A375 (cell line): ENCODE results near the gene FANCE.

DNA sequence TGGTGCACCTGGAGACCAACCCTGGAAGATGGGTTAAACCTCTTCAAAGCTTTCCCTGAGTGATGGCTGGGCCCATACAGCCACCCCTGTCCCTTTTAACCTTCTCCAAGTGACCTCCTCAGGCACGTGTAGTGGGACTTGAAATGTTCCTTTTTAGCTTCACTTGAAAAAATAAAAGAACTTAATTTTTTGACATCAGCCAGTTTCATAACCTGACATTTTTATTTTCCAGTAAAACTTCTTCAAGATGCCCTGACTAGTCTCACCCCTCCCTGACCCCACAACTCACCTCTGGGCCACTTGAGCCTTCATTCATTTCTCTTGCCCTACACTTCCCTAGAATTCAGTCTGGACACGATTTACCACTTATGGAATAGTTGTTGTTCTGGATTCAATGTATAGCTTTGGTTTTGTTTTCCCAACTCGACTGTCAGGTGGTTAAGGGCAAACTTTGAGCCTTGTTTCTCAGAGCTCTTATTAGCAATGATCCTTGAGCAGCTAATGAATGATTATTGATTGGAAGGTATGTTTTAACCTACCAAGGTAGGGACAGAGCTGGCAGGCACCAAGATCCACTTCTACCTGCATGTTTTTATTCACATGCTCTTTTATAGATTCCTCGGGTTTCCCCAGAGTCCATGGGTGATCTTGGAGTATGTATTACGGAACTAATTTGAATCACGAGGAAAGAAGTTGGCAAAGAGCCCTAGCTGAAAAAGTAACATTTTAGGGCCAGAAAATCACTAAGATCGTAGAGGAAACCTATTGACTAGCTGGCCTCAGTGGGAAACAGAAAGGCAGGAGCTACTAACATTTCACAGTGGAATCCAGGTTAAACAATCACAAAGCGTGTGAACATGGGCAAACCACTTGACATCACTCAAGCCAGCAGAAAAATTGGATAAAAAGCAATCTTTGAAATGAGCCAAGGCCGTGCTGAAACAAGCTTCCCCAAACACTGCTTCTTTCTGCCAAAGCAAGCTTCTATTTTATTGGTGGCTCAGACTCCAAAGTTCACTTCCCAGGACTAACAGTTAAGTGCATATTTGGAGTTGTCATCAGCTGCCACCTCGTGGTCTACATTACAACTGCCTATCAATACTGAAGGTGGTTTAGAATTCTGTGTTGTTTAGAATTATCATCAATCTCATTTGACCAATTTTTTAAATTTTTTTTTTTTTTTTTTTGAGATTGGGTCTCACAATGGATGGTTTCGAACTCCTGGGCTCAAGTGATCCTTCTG, 11.1 kb downstream of the RPS10 start:
- RAMPAGE, long total RNA: no peak

GRCh38 chr6:34536108-34536950, 19.8 kb downstream of the SPDEF start:
- RAMPAGE, long total RNA: no peak

DNA sequence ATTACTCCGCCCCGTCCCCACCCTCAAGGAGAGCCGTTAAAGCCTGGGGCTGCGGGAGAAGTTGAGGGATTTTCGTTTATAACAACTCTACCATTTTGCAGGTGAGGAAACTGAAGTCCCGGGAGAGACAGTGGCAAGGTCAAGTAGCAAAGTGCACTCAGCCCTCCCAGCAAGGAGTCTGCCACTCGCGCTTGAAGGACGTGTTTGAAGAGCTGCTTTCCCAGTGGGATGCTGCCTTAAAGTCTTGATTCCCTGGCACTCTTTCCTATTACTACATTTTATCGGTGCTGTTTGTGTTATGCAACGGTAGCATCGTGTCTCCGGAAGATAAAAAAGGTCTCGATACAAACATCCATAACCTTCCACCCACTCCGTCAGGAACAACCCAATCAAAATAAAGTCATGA, 494 bp upstream of the ILRUN start:
- RAMPAGE, long total RNA: no peak

DNA sequence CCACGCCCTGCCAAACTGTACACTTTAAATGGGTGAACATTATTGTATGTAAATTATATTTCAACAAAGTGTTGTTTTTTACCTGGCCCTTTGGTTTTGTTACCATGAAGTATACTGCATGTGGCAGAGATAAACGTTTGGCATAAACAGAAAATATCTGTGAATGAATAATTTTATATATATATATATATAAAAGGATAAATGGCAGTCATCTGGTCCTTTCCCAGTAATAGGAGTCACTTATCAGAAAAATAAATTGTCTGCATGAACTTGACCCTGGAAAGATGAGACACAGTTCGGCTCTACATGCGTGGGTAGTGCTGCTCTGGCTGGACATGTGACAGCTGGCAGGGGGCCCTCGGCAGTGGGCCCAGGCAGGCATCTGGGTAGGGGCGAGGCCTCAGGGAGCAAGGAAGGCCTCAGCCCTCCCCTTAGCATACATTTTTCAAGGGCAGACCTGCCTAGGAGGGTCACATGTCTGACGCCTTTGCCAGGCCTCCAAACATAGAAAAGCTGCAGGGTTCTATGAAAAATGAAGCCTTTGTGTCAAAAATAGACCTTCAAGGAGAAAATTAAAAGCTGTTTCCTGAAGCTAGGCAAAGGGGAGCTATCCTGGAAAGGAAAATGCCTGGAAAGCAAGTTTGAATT, 12.7 kb upstream of the ILRUN start:
- RAMPAGE, long total RNA: no peak

DNA sequence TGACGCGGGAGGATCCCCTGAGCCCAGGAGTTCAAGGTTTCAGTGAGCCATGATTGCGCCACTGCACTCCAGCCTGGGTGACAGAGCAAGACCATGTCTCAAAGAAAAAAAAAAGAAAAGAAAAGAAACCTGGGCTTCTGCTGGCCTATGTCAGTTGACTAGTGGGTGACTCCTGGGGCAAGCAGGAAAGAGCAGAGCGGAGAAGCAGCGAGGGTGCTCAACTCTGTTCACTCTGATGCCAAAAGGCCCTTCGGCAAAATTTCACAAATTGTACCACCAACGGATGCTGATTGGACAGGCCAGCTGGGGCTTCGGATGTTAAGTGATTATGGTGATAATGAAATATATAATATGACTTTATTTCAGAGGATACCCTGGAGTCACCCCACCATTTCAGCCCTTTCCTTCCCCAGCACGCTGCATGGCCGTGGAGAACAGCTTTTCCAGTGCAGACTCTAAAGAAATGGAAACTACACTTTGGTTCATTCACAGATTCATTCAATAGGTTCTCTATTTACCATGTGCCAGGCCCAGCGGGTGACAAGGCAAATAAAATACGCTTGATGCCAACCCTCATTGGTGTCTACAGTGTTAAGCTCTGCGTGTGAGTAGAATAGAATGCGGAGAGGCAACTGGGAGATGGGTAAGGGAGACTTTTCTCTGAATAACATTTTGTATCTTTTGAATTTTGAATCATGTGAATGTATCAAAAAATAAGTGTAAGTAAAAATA, 89.9 kb downstream of the TCP11 start:
- RAMPAGE, long total RNA: no peak

DNA sequence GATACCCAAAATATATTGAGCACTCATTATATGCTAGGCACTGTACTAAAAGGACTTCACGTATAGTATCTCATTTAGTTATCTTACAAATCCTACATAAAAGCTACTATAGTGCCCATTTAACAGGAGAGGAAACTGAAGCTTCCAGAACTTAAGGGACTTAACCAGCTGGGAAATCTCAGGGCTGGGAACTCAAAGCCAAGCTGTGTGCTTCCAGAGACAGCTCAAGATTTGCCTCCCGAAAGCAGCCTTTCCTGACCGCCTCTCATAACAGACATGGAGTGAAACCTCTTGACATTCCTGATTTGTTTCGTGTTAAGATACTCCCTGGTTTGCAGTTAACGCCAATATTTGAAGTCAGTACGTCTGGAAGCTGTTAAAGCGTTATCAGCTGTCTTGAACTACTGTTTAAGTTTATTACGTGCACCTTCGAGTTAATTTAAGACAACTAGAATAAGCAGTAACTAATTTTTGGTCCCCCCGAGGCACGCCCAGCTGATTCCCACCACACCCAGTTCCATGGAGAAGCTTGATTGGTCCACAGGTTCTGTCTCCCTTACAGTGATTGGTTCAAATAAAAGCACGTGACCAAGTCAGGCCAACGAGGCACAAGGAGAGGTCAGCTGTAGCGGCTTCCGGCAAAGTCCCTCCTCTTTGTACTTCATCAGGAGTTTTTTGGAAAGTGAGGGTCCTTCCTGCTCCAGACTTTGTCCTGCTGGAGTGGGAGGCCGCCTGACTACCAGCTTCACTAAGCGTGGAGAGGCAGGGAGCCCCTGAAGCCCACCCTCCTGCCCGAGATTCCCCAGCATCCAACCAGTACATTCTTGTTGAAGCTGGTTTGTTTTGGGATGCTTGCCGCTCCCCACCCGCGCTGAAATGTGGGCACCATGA, 8.9 kb upstream of the TCP11 start:
- RAMPAGE, long total RNA: no peak

DNA sequence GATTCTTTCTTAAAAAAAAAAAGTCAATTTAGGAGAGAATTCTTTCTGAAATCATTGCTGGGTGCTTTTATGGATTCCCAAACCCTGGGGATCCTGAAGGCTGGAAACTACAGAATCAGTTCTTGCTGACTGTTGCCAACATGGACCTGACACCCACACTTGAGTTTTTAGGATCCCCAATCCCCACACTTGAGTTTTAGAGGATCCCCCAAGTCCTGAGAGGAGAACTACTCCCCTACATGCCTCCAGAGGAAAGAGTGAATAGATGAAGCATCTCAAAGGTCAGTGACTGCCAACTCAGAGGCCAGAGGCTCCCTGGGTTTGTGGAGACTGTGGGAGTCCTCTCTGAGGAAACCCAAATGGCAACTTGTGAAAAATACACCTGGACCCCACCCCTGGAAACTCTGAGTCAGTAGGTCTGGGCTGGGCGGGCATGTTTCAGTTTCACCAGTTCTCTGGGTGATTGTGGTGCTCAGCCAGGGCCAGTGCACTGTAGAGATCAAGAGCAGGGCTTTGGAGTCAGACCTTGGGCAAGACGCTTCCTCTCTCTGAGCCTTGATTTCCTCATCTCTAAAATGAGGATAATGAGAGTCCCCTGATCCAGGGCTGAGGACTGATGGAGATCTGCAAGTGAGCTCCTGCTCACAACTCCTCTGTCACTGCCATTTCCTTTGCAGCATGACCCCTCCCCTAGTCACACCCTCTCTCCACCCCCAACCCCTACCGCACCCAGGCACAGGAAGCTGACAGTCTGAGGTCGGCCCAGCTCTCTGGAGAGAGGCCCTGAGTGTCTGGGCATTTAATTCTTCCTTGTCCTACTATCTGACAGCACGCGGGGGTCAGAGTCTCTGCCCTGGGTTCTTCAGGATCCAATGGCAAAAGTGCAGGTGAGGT, 5.0 kb downstream of the DEF6 start:
- RAMPAGE, long total RNA: no peak

GRCh38 chr6:35346504-35347288, 4.3 kb downstream of the PPARD start:
- RAMPAGE, long total RNA: no peak

DNA sequence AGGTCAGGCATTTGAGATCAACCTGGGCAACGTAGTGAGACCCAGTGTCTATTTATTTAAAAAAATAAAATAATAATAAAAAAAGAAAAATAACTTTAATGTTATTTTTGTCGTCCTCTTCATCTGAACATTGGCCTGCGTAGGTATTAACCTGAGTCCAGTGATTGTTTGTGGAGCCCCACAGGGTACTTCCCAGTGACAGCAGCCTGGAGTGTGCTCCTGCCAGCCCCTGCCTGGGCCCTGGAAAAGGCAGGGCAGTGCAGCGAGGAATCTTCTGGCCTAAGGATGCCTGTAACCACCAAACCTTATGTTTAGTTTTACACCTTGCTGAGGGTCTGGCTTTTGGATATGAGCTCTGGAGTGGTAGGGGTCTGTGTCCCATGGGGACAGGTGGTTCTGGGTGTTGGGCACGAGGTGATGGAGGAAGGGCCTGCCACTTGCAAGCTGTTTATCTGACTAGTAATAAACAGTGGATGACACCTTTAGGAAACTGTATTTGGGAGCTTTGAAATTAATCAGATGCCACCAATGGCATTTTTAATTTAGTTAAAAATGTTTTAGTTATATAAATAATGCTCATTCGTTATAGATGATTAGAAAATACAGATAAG, 19.2 kb downstream of the PPARD start:
- RAMPAGE, long total RNA: no peak

GRCh38 chr6:35400830-35401389, 51.2 kb upstream of the FANCE start:
- RAMPAGE, long total RNA: no peak

DNA sequence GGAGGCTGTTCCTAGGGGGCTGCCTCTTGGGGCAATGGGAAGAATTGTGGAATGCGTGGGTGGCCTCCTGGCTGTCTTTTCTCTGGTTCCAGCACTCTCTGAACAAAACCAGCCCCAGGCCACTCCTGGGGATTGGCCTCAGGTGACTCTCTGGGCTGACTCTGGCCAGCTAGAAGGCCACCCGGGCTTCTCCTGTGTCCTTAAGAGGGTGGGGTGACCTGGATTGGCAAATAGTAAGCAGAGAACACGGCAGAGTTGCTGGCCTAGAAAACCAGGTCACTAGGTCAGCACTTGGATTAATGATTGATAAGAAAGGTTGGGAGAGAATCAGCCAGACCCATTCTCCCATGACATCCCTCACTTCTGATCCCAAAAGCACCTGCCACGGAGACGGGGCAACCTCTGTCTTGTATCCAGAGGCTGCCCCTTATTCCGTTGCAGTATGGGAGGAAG, 49.6 kb upstream of the FANCE start:
- RAMPAGE, long total RNA: no peak

- RAMPAGE, long total RNA: no peak
Measured at GRCh38 chr6:35410803-35411199, 41.3 kb upstream of the FANCE start.

DNA sequence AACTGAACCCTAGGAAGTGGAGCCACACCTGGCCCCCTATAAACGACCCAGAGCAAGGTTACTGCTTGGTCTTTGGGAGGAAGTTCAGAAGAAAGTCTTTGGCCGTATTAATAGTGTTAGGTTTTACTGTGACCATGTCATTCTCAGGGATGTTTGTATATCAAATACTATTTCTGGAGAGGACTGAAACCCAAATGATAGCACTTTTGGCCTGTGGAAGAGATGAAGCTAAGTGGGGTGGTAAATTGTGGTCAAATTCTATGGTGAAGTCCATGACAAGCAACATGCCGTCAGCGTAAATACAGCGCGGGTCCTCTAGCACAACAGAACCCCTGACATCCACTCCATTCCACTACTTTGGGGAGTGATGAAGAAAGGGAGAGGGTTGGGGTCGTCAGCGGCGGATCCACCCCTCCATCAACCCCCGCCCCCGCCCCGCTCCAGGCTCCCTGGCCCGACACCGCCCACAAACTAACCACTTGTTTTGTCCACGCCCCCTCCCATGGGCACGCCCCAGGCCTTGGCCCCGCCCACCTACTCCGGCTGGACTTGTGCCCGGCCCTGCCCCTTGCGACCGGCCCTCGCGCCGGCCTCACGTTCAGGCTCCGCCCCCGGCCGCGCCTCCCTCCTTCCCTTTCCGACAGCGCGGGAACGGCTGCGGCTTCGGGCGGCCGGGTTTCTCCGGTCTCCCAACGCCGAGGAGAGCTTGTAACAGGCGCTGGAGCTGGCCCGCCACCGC, at the start of gene FANCE:
Gene FANCE, plus strand, starts transcription at position 628 of the 739 bp plus-strand sequence.
- RAMPAGE, long total RNA: no peak

GRCh38 chr6:35481523-35482155, 13.4 kb downstream of the RPL10A start:
- RAMPAGE, long total RNA: no peak

DNA sequence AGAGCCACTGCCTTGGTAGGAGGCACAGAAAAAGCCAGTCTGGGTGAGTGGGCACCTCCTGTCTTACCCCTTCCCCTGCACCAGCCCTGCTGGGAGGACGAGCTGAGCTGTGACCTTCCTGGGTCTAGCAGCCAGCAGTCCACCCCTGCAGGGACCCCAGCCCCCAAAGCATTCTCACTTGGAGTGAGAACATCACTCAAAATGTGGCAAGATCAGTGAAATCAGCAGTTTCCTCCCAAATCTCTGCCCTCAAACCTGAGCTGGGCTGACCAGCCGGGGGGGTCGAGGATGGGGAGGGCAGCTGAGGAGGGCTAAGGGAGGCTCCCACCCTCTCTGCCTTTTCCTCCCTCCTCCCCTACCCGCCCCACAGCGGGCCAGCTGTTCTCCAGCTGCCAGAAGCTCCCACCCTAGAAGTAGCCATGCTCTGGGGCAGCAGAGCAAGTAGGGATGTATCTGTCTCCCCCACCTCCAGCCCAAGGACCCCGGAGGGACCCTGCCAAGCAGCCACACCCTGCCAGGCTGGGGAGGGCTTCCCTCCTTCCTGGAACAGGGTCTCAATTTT, 4.8 kb downstream of the TEAD3 start:
- RAMPAGE, long total RNA: no peak

GRCh38 chr6:35495897-35496171, 1.0 kb downstream of the TEAD3 start:
- RAMPAGE, long total RNA: no peak

DNA sequence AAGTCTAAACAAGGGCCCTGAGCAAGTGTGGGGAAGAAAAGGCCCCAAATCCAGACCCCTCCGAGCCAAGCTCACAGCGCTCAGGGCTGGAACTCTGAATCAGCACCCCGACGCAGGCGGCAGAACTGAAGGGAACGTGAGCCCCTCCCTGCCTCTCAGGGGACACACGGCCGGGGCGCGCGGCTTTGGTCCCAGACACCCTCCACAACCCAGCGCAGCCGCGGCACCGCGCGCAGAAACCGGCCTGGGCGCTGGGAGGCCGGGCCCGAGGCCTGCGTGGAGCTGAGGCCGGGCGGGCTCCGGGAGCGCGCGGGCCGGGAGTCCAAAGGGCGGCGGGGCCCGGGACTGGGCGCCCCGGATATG, 726 bp downstream of the TEAD3 start:
- RAMPAGE, long total RNA: no peak

GRCh38 chr6:35574416-35574864, 61.7 kb upstream of the TULP1 start:
- RAMPAGE, long total RNA: no peak

- RAMPAGE, long total RNA: no peak
Measured at GRCh38 chr6:35601595-35602268, 87.0 kb downstream of the FKBP5 start.

DNA sequence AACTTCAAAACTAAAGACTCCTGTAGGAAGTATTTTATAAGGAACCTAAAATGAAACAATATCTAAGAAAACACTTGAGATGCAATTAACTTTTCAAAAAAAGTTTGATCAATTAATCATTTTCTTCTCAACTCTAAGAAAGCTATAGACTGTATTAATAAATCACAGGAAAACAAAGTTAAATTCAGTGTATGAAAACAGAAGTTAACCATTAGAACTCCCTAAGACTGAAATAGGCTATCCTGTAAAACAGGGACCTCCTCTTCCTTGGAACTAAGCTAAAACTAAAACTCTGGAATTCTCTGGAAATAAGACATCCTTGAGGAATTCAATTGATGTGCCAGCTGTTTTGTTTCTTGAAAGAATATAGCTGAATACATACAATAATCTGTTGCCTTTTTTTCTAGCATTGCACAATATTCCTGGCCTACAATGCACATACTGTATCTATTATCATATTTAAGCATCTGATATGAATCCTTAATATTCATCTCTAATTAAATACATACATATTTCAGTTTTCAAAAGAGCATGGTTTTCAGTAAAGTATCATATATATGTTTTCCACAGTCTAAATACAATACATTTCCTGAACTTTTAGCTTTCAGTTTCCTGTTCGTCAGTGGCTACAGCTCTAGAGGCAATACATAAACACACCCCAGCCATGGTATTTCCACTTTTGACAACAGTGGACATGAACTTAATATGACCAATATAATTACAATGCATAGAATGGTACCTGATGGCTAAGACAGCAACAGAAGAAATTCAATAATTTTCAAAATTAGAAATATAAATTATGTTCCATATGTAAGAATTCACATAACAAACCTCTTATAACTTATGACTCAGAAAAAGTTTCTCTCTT, 19.5 kb downstream of the FKBP5 start:
- RAMPAGE, long total RNA: no peak